ENCODE data around the gene LRCH3.

DNA sequence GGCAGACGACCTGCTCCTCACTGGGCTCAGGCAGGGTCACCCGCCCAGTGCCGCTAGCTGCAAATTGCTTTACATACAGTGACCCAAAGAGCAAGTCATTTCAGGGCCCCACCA is 25.6 kb downstream of the MELTF start:
- PRO-cap: no peak
- RAMPAGE, long total RNA, 4 experiments: no peak in any of the 4 experiments

DNA sequence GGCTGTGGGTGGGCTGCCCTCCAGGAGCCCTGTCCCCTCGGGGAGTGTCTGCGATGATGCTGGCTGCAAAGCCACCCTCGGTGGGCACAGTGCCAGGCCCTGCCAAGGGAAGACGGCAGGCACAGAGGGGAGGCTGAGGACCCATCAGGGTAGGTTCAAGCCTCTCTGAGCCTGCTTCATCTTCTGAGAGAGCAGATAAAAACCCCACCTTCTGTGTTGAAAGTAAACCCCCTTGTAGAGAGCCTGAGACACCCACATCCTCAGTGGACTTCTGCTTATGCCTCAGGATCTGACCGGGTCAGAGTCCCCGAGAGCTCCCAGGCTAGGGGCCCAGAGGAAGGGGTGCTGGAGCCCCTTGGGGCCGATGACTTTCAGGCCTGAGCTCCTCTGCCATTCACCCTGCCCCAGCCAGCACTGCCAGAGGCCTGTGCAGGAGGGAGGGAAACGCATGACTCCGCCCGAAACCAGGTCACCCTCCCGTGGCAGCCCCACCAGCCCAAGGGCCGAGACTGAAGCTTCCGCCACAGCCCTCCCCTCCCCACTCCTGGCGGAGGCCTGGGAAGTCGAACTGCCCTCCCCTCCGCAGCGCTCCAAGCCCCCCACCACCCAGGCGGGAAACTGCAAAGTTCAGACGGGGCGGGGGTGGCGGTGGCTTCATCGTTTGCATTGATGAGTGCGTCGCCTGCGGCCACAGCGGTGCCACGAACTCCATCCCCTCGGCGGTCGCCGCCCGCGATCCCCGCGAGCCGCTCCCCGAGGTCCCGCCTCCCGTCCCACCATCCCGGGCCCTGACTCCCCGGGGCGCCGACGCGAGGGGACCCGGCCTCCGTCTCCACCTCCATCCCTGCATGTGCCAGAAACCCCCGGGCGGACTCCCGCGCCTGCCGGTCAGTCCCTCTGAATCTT is 1.0 kb downstream of the MELTF start:
- PRO-cap: no peak
- RAMPAGE, long total RNA, 4 experiments: no peak in any of the 4 experiments

DNA sequence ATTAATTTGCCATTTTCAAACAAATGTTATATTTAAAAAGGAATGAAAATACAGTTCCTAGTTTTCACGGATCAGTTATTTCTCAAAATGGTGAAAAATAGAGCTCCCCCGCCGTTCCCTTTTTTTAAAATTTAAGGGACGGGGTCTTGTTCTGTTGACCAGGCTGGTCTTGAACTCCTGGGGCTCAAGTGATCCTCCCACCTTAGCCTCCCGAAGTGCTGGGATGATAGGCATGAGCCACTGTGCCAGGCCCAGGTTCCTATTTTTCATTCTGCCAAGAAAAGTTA is 30.5 kb upstream of the MELTF start:
- PRO-cap: no peak
- RAMPAGE, long total RNA, 4 experiments: no peak in any of the 4 experiments

GRCh38 chr3:197115911-197116557 is 86.4 kb upstream of the MELTF start:
- PRO-cap: no peak
- RAMPAGE, long total RNA, 4 experiments: no peak in any of the 4 experiments

- PRO-cap: no peak
- RAMPAGE, long total RNA, 4 experiments: no peak in any of the 4 experiments
These were observed 110.4 kb upstream of the MELTF start for GRCh38 chr3:197139979-197140491.

DNA sequence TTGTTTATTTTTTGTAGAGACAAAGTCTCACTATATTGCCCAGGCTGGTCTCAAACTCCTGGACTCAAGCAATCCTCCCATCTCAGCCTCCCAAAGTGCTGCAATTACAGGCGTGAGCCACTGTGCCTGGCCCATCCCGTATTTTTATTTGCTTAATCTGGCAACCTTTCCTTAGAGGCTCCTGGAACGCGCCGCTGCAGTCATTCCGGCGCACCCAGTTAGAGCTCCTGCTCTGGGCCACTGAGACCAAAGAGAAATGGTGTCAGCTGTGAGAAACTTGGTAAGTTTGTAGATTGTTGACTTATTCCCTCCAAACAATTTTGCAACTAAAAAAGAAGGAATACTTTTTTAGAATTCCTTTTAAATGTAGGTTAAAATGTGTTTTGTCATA is 77.9 kb downstream of the BDH1 start:
- PRO-cap: no peak
- RAMPAGE, long total RNA, 4 experiments: no peak in any of the 4 experiments

- PRO-cap: no peak
- RAMPAGE, long total RNA, 4 experiments: no peak in any of the 4 experiments
These were observed 49.8 kb downstream of the BDH1 start for GRCh38 chr3:197505828-197506414.

- PRO-cap: no peak
- RAMPAGE, long total RNA, 4 experiments: no peak in any of the 4 experiments
These were observed 302 bp downstream of the BDH1 start for GRCh38 chr3:197555548-197555783.

DNA sequence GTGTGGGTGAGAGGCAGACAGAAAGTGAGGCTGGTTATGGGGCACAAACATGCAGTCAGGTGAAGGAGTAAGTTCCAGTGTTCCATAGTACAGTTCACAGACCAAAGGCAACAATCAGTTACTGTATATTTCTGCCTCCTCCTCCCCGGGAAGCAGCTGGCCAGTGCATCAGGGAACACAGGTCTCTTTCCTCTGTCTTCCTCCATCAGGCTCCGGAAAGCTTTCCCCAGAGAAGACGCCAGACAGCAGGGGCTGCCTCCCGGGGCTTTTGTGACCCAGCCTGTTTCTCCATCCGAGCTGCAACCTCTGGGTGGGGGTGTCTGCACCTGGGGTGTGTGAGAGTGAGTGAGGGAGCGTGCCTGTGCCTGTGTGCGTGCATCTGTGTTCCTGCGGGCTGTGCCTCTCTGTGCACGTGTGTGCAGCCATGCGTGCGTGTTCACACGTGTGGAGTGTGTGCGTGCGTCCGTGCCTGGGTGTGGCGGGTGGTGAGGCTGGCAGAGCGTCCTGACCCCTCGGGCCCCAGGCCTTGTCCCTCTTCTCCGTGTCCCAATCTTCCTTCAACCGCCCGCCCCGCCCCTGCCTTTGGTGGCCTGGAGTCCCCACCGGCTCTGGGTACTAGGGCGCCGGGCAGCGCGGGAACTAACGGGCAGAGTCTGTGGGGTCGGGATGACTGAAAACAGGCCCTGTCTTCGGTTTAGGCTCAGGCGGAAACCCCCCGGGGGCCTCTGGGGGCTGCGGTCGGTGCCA is 72.1 kb downstream of the RUBCN start:
- PRO-cap: no peak
- RAMPAGE, long total RNA, 4 experiments: no peak in any of the 4 experiments

GRCh38 chr3:197671928-197672757 is 64.6 kb downstream of the RUBCN start:
- PRO-cap: no peak
- RAMPAGE, long total RNA, 4 experiments: no peak in any of the 4 experiments

DNA sequence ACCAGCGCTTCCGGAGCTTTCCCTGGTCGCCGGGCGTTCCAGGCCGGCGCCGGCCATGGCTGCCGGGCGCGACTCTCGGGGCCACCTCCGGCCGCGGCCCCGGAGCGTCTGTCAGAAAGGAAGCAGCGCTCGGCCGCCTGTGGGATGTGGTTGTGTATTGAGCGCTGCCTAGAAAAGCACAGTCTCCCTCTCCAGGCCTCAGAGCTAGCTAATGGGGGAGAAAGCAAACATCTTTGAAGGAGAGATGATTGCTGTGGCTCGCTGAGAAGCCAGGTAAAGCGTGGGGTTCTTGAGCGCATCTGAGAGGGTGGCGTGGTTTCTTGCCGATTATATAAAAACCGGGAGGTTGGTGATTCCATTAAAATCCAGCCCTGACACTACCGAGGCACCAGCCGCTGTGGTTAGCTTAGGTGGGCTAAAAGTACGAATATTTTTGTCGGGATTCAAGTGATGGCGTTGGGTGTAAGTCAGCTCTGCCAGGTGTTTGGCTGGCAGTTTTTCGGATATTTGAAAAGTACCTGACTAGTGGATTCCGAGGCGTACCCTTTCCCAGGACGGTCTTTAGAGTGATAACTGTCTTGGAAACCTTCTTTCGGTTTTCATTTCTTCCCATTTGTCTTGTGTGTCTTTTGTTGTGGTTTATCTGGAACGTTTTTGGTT is 997 bp downstream of the FYTTD1 start:
- PRO-cap: bidirectional peak, plus-strand start at position 201 of the sequence, minus-strand start at position 148 of the sequence
- RAMPAGE, long total RNA, 4 experiments: no peak in any of the 4 experiments

DNA sequence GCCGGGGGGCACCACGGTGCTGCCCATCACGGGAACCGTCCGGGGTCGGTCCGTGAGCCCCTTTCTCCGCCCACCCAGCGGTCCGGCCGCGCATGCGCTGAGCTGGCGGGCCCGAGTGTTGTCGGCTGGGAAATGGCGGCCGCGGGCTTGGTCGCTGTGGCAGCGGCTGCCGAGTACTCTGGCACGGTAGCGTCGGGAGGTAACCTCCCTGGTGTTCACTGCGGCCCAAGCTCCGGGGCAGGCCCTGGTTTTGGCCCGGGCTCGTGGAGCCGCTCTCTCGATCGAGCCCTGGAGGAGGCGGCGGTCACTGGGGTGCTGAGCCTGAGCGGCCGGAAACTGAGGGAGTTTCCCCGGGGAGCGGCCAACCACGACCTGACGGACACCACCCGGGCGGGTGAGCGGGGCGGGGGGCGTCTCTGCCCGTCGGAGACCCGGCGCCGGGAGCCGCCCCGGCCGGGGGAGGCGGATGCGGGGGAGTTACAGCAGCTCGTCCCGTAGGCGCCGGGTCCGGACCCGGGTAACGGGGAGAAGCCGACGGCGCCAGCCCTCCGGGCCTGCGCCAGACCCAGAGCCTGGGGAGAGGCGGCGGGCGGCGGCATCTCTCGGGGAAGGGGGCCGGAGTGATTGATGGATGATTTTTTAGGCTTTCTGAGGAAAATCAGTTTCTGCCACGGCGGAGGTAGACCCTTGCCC is at the start of gene LRCH3:
Gene LRCH3 (plus strand): TSS at position 108 of the 693 bp plus-strand sequence.
- PRO-cap: unidirectional peak, plus-strand start at position 118 of the sequence
- RAMPAGE, long total RNA, 4 experiments: start-site peak on the plus strand in 4 of 4 experiments, centred at positions 119 to 160 of the sequence, 154 to 441 reads per replicate

- PRO-cap: no peak
- RAMPAGE, long total RNA, 4 experiments: no peak in any of the 4 experiments
These were observed 59.9 kb downstream of the LRCH3 start for GRCh38 chr3:197850893-197851378.

GRCh38 chr3:197889067-197890151 is 60.6 kb upstream of the RPL35A start:
- PRO-cap: no peak
- RAMPAGE, long total RNA, 4 experiments: no peak in any of the 4 experiments

- PRO-cap: no peak
- RAMPAGE, long total RNA, 4 experiments: start-site peak on the minus strand in 2 of 4 experiments, at chr3:197949895-197949917 at its widest, 18 to 25 reads per replicate
These were observed 598 bp upstream of the RPL35A start for GRCh38 chr3:197949195-197949988.

GRCh38 chr3:198153014-198153571 is 193.1 kb downstream of the LMLN start:
- PRO-cap: no peak
- RAMPAGE, long total RNA, 4 experiments: no peak in any of the 4 experiments

Data from sigmoid colon (tissue), 4 donors.